Type B pancreatic cell (in vitro differentiated cells): ENCODE measurements around a stretch of chr16.

GRCh38 chr16:48568802-48569434, 41.1 kb downstream of the N4BP1 start:
- PRO-cap = no peak

GRCh38 chr16:48608908-48609237, 1.1 kb downstream of the N4BP1 start:
- PRO-cap = no peak

DNA sequence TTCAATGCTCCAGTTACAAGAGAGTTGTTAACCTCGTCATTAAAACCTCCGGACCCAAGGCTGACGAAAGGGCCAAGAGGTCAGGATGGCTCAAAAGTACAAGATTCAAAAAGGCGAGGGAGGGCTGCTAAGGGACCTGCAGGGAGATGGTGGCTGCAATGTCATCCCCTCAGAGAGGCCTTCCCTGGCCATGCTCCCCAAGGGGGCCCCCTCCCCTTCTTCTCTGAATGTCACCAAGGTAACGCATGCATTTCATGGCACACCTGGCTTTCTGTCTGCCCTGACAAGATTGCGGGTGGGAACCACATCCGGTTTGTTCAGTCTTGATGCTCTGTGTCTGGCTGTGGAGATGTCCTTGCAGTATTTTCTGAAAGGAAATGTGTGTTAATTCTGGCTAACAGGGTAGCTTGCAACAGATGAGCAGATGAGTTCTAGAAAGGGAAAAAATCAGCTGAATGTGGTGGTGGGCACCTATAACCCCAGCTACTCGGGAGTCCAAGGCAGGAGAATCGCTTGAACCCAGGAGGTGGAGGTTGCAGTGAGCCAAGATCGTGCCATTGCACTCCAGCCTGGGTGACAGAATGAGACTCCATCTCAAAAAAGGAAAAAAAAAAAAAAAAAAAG, 90.0 kb downstream of the C16orf78 start:
- PRO-cap = no peak

DNA sequence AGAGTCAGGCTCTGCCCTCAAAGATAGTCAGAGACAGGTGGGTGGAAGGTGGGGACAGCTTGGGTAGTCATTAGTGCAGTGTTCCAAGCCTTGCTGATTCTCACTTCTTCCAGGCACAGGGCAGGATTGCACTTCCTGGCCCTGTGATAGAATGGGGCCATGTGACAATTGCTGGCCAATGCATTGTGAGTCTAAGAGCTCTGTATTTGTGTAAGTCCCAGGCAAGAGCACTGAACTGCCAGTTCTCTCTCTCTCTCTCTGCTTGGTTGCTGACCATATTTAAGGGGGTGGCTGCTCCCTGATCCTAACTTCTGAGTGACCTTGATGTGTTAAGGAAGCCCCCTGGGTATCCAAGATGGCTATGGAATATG, 112.1 kb downstream of the C16orf78 start:
- PRO-cap = no peak

- PRO-cap = no peak
Observed at GRCh38 chr16:49696344-49696837, 159.5 kb downstream of the ZNF423 start.

DNA sequence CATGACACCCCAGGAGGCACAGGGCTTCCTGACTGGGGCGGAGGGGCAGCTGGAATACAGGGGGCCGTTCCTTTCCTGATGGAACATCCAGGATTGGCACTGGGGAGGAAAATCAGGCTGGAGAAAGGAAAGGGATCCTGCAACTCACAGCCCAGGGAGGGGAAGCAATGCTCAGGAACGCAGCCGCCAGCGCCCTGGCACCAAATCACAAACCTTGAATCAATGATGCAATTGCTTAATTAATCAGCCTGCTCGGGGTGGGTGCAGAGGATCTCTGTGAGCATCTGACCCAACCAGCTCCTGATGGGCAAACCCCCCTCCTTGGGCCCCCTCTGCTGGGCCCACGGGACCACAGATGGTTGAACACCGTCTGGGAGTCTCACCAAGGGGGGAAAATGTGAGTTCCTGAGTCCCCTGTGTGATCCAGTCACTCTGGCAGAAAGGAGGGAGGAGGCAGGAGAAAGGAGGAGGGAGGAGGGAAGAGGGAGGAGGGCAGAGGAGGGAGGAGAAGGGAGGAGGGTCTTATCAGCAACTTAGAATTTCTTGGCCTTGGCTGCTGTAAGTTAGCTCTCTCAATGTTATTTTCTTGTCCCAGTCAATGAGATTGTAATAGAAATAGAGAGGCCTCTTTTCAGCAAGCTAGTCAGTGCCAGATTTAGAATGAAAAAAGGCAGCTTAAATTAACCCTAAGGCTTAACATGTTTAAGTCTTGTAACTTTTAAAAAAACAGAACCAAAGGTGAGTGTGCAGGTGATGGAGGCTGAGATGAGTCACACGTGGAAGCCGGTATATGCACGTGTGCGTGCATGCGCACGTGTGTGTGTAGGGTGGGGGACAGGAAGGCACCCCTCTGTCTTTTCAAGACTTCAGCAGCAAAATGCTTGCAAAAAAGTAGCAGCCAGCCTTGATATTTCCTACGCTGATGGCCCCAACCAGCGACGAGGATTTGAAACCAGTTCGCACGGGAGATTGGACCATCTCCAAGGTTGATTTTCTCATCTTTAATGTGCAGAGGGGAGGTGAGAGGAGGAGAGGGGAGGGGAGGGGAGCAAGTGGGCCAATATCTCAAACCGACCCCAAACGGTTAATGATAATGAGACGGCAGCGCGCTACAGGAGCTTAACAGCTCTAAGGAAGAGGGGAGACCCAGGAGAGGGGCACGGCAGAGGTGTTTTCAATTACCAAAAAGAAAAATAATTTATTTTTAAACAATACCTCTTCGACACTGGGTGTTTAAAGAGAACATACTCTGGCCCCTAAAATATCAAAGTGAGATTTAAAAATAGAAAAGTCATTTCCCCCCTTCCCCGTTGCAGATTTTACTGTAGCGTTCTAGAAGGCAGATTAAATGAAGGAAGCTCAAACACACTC, 155.0 kb downstream of the ZNF423 start:
- PRO-cap = no peak

DNA sequence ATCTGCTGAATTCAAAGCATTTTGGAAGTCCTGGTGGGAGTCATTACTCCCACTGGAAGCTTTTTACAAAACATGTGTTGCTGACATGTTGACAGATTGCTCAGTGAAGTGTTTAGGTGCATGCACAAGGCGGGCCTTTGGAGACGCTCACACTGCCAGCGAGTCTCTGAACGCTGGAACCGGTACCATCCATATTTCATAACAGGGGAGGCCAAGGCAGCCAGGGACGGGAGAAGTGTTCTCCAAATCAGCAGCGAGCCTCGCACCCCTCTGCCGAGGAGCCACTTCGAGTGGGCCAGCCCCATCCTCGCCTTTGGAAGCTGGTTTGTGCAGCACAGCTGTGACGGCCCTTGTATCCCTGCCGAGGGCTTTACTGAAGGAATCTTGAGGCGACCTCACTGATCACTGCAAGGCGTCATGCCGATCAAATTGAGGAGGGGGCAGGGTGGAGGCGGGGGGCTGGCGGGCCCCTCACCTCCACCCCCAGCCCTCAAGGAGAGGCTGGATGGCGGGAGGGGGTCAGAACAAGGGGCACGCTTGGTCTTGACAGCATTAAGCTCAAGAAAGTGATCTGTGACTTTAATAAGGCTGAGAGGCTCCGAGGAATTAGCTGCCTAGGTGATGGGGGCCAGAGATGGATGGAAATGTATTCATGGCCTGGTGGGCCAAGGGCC, 153.7 kb downstream of the ZNF423 start:
- PRO-cap = no peak

DNA sequence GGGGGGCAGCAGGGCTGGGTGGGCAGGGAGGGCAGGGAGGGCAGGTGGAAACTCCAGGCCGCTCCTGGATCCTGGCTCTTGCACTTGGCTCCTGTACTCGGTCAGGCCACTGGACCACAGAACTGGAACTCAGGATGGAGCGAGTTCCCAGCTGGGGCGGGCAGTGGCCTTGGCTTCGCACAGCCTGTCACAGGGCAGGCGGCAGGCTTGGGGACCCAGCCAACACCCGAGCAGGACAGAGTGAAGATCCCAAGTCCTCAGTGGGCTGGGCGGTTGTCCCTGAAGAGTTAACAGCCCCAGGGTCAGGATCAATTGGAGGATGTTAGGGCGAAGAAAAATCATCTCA, 22.1 kb downstream of the ZNF423 start:
- PRO-cap = no peak

- PRO-cap = no peak
Observed at GRCh38 chr16:50025370-50026117, 519 bp downstream of the CNEP1R1 start.

DNA sequence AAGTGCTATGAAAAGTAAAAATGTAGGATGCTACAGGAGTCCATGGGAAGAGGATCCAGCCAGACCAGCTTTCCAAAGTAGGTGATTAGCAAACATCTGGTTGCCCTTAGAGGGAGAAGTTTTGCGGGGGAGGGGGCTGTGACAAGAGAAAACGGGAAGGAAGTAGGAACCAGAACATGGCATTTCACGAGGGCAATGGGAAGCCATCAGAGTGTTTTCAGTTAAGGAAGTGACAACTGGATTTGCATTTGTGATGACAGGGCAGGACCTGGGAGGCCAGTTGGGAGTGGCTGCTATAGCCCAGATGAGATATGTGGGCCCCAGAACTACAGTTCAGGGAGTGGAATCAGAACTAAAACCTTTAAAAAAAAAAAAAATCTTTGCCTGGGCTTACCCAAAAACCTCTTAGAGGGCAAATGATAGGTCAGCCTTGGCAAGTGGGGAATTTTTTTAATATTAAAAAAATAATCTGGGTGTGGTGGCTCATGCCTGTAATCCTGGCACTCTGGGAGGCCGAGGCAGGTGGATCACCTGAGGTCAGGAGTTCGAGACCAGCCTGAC, 14.2 kb downstream of the CNEP1R1 start:
- PRO-cap = no peak

DNA sequence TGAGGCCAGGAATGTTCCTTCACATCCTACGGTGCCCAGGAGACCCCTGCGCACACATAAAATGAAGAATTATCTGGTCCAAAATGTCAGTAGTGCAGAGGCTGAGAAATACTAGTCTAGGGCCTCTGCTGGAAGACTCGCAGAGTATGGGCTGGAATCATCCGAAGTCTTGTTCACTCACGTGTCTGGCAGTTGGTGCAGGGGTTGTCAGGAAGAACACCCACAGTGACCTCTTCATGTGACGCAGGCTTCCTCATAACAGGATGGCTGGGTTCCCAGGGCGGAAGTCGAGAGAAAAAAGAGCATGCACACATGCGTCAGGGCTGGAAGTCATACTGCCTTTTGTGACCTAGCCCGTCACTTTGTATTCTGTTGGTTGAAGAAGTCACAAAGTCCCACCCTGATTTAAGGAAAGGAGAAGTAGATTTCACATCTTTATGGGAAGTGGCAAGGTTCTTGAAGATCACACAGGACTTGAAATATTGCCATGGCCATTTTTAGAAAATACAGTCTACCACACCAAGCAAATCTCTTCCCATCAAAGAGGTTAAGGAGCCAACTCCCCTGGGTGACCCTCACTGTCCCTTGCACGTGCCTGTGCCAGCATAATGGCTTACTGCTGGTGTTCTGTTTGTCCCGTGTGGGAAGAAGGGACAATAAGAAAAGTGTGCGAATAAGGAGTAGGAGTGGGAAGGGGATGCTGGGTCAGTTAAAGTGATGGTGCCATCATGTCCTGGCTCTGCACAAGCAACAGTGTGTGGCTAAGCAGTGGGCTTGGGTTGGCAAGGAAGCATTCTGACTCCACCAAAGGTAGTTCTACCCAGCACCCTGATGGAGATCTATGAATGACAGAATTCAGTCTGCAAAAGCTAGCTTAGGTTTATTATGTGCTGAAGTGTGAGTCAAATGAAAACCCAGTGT, 28.0 kb downstream of the HEATR3 start:
- PRO-cap = no peak

DNA sequence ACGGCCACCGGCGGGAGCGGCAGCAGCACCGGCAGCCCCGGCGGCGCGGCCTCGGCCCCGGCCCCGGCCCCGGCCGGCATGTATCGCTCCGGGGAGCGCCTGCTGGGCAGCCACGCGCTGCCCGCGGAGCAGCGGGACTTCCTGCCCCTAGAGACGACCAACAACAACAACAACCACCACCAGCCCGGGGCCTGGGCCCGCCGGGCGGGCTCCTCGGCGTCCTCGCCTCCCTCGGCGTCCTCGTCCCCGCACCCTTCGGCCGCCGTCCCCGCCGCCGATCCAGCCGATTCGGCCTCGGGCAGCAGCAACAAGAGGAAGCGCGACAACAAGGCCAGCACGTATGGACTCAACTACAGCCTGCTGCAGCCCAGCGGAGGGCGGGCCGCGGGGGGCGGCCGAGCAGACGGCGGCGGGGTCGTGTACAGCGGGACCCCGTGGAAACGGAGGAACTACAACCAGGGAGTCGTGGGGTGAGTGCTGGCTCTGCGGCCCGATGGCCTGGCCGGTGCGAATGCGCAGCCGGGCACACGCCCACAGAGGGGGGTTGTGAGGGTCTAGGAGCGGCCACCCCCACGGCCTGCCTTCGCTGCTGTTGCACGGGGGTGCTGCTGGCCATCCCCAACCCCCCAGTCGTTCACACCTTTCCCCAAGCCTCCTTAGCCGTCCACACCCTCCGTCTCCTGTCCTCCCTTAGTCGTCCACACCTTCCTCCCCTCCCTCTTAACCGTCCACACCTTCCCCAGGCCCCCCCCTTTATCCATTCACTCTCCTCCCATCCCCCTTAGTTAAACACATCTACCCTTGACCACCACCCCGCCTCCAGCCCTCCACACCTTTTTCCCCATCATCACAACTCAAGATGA, 915 bp downstream of the TENT4B start:
- PRO-cap = no peak

DNA sequence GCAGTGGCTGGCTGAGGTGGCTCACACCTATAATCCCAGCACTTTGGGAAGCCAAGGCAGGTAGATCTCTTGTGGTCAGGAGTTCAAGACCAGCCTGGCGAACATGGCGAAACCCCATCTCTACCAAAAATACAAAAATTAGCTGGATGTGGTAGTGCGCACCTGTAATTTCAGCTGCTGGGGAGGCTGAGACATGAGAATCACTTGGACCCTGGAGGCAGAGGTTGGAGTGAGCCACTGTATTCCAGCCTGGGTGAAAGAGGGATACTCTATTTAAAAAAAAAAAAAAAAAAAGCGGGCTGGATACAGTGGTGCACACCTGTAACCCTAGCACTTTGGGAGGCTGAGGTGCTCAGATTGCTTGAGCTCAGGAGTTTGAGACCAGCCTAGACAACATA, 48.4 kb downstream of the TENT4B start:
- PRO-cap = no peak

DNA sequence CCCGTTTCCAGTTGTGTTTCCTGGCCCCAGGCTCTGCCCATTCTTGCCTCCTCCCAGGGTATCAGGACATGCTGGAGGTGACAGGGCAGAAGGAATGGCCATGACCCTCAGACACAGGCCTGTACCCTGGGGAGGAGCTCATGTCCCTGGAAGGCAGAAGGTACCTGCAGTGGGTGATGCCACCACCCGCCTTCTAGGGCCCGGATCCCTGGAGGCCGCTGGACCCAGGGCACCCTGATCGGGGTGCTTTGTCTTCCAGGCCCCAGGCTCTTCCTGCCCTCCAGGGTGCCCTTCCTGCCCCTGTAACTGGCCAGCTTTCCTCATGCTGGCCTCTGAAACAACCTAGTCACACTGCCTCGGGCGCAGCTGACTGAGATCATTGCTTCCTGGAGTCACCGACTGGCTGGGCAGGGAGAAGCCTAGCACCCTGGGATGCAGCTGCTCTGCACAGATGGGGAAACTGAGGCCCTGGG, 5.7 kb downstream of the ADCY7 start:
- PRO-cap = no peak

- PRO-cap = no peak
Observed at GRCh38 chr16:50273836-50274940, 7.8 kb downstream of the ADCY7 start.

- PRO-cap = no peak
Observed at GRCh38 chr16:50326315-50326794, 42.4 kb downstream of the BRD7 start.

DNA sequence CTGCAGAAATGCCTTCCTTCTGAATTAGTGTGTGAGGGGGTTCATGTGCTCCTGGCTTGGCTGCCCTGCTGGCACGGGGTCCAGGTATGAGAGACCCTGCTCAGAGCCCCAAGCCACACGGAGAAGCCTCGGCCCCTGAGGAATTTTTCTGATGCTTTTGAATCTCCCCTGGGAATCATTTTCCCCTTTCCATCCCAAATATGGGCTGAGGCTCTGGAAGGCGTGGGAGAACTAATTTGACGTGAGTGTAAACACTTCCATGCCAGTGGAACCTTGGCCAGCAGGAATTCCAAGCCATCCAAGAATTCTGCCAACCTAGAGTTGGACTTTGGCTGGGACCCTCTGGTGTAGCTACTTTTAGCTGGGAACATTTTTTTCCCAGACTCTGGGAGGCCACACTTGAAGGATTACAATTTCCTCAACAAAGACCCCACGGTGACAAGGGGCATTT, 49.5 kb upstream of the NKD1 start:
- PRO-cap = no peak

- PRO-cap = no peak
Observed at GRCh38 chr16:50597005-50597403, 48.8 kb downstream of the NKD1 start.

DNA sequence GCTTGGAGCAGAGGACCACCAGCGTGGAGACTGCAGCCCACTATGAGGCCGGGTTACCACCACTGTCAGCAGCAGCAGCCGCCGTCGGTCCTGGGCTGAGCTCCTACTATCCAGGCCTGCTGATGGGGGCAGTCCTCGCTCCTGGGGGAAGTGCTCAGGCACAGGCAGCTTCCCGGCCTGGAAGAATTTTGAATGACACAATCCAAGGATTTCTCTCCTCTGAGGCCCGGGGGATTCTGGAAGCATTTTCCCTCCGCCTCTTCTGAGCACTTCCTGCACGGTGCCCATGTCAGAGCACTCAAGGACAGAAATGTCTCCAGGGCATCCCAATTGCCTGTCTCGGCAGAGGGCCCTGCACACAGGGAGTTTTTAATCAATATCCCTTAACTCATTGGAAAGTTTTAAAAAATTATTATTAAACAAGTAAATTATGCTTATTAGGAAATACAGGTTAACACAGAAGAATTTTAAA, 5.2 kb upstream of the NOD2 start:
- PRO-cap = no peak

GRCh38 chr16:50740835-50741199, 1.1 kb upstream of the CYLD start:
- PRO-cap = no peak